M059J (cell line): ENCODE measurements around a stretch of chr17.

DNA sequence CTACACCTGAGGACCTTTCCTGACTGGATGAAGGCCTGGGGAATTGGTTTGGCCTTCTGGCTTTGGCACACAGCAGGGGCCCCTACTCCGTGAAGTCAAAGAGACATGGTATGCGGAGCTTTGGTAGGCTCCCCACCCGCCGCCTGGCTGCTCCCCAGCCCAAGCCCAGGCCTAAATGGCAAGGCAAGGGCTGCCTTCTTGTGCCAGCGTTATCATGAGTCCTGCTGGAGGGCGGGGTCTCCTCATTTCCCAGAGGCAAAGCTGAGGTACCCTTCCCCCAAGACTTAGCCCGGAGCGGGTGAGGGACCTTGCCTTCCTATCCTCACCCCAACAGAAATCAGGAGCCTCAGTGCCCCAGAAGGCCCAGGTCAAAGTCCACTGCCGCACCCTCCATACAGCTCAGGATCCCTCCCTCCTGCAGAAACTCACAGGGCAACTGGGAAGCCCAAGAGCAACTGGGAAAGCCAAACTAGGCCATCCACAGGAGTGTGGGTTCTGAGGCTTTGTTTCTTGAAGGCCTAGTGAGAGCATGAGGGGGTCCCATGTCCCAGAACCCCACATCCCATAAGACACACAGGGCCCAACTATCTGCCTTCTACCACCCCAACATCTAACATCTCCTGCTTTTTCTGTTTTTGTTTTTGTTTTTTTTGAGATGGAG lies 9.4 kb downstream of the PGAP3 start:
- RAMPAGE, long total RNA, result no peak

- RAMPAGE, long total RNA, result no peak
Observed at GRCh38 chr17:39695999-39696548, 3.8 kb upstream of the ERBB2 start.

DNA sequence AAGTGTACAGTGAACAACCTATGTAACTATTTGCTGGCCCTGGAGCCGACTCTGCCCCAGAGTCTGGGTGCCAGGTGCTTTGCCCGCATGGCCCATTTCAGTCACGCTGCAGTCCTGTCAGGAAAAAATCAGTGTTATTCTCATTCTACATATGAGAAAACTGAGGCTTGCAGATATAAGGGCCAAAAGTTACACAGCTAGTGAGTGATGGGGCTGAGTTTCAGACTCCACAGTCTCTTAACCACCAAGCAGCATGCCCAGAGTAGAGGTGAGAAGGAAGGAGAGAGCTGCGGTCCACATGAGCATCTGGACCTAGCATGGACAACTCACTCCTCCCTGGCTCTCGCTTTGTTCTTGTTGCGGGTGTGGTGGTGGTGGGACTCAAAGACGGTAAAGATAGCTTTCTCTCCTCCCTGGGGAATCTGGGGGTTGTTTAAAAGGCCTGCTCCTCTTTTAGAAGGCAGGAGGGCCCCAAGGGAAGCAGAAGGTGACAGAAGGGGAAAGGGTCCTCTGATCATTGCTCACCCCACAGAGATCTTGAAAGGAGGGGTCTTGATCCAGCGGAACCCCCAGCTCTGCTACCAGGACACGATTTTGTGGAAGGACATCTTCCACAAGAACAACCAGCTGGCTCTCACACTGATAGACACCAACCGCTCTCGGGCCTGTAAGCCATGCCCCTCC lies 9.1 kb downstream of the ERBB2 start:
- RAMPAGE, long total RNA, result no peak

DNA sequence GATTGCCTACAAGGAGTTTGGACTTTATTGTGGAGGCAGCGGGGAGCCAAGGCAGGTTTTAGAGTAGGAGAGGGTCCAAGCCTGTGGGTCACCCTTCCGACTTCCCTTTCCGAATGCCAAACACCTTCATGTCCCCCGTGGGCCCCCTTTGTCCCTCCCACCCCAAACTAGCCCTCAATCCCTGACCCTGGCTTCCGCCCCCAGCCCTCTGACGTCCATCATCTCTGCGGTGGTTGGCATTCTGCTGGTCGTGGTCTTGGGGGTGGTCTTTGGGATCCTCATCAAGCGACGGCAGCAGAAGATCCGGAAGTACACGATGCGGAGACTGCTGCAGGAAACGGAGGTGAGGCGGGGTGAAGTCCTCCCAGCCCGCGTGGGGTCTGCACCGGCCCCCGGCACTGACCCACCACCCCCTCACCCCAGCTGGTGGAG lies 7.2 kb downstream of the MIEN1 start:
- RAMPAGE, long total RNA, result no peak

GRCh38 chr17:39738059-39738500 lies 342 bp downstream of the GRB7 start:
- RAMPAGE, long total RNA, result no peak

DNA sequence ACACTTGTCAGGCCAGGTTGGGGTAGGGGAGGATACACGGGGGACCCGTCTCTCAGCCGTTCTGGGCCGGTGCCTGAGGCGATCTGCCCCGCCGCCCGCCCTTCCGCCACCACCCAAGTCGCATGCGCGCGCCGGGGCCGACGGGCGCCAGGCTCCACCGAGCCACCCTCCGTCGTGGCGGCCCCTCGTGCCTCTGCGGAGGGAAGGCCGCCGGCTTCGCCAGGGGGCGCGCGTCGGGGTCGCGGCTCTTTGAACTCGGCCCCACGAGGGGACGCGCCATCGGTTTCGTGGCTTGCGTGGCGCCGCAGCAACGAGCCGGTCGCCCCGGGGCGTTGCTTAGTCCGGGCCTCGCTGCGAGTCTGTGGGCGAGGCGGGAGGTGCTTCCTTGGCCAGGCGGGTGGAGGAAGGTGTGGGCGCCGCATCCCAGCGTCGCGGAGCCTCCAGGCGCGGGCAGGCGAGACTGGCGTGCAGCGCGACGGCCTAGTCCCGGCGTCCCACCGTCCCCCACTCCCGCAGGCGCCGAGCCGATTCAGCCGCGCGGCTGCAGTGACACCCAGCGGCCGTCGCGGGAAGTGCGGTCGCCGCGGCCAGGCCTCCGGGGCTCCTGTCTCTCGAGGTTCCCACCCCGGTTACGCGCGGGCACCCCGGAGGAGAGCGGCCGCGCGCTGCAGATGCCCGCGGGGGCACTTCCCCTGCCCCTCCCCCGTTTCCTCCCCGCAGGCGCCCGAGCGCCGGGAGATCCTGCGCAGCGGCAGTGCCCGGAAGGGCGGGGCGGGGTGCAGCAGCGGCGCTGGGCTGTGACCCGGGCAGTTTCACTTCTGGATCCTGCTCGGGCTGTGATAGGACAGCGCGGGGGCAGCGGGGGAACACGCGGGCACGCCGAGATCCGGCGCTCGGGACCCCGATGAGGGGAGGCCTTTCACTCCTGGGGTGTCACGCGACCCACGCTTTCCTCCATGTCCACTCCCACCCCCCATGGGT lies 16.4 kb downstream of the GRB7 start:
- RAMPAGE, long total RNA, result no peak

- RAMPAGE, long total RNA, result no peak
Observed at GRCh38 chr17:39755143-39755420, 17.3 kb downstream of the GRB7 start.

DNA sequence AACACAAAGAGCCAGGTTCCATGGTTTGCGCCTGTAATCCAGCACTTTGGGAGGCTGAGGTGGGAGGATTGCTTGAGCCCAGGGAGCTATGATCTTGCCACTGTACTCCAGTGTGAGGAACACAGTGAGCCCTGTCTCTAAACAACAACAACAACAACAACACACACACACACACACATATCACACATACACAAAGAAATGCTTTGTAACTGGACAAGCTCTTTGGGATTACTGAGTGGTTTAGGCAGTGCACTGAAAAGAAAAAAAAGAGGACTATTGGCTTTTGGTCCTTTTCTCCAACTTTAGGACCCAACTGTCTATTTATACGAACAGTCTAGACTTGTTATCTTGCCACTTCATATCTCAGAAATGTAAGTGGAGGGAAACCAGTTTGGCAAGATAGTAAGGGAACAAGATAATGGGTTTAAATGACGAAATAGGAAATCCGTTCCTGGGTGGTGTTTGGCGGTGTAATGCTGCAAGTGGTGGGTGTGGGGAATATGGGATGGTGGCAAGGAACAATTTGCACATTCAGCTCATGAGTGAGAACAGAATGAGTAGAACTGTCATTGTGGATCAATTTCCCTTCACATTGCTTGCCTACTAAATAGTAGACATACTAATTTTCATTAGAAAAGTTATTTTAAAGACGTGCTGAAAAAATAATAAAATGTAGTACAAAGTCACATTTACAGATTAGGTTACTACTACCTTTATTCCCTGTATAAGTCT lies 44.7 kb downstream of the GRB7 start:
- RAMPAGE, long total RNA, result no peak

GRCh38 chr17:39917641-39917969 lies 830 bp downstream of the GSDMB start:
- RAMPAGE, long total RNA, result no peak

DNA sequence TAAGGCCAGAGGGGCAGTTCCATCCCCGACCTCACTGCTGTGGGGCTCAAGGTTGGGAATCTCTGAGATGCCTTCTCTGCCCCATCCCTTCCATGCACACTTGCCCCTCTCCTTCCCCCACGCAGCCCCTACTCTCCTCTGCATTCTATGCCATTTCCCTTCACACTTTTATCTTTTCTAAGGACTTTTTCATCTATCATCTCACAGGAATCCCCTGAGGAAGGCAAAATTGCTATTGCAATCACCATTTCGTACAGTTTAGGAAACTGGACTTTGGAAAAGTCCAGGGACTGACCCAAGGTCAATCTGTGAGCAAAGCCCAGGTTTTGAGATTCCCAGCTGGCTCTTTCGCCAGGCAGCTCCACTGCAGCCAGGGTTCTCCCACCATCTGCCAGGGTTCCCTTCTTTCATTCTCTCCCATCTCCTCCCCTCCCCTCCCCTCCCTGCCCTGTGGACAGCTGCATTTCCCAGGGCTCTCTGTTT lies 12.1 kb upstream of the GSDMA start:
- RAMPAGE, long total RNA, result no peak

GRCh38 chr17:39982111-39982416 lies 1.5 kb downstream of the PSMD3 start:
- RAMPAGE, long total RNA, result no peak

GRCh38 chr17:39992907-39993529 lies 12.4 kb downstream of the PSMD3 start:
- RAMPAGE, long total RNA, result no peak

DNA sequence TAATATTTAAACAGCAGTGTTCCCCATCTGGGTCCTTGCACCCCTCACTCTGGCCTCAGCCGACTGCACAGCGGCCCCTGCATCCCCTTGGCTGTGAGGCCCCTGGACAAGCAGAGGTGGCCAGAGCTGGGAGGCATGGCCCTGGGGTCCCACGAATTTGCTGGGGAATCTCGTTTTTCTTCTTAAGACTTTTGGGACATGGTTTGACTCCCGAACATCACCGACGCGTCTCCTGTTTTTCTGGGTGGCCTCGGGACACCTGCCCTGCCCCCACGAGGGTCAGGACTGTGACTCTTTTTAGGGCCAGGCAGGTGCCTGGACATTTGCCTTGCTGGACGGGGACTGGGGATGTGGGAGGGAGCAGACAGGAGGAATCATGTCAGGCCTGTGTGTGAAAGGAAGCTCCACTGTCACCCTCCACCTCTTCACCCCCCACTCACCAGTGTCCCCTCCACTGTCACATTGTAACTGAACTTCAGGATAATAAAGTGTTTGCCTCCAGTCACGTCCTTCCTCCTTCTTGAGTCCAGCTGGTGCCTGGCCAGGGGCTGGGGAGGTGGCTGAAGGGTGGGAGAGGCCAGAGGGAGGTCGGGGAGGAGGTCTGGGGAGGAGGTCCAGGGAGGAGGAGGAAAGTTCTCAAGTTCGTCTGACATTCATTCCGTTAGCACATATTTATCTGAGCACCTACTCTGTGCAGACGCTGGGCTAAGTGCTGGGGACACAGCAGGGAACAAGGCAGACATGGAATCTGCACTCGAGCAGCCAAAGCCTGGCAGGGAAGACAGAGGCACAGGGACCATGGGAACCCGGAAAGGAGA lies 2.3 kb downstream of the CSF3 start:
- RAMPAGE, long total RNA, result no peak

GRCh38 chr17:40019160-40019919 lies 4.1 kb downstream of the CSF3 start:
- RAMPAGE, long total RNA, result no peak

- RAMPAGE, long total RNA, result no peak
Observed at GRCh38 chr17:40091369-40092341, 8.7 kb downstream of the NR1D1 start.

DNA sequence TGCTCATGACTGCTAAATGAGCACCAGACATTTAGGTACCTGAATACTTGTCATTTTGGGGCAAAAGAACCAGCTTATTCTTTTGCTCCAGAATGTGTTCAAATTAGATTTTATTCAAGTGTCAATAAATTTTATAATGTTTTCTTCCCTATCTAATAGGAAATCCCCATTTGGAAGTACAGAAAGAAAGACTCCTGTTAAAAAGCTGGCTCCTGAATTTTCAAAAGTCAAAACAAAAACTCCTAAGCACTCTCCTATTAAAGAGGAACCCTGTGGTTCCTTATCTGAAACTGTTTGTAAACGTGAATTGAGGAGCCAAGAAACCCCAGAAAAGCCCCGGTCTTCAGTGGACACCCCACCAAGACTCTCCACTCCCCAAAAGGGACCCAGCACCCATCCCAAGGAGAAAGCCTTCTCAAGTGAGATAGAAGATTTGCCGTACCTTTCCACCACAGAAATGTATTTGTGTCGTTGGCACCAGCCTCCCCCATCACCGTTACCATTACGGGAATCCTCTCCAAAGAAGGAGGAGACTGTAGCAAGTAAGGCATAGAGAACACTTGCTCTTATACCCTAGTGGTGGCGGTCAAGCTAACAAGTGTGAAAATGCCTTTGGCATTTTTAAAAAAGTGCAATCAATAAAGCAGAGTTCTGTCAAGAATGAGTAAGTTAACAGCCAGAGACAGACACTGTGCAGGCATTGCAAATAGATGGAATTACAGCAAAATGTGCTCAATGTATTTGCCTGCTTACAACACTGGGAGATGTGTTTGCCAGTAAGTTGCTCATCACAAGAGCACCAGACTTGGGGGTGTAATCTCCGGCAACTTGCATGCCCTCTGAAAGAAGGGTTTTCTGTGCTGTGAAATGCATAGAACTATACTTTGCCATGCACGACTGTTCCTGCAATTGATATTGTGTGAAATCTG lies 7.6 kb downstream of the MSL1 start:
- RAMPAGE, long total RNA, result no peak

GRCh38 chr17:40190994-40191952 lies 14.0 kb downstream of the RAPGEFL1 start:
- RAMPAGE, long total RNA, result no peak

- RAMPAGE, long total RNA, result no peak
Observed at GRCh38 chr17:40283953-40284831, 3.5 kb upstream of the CDC6 start.

DNA sequence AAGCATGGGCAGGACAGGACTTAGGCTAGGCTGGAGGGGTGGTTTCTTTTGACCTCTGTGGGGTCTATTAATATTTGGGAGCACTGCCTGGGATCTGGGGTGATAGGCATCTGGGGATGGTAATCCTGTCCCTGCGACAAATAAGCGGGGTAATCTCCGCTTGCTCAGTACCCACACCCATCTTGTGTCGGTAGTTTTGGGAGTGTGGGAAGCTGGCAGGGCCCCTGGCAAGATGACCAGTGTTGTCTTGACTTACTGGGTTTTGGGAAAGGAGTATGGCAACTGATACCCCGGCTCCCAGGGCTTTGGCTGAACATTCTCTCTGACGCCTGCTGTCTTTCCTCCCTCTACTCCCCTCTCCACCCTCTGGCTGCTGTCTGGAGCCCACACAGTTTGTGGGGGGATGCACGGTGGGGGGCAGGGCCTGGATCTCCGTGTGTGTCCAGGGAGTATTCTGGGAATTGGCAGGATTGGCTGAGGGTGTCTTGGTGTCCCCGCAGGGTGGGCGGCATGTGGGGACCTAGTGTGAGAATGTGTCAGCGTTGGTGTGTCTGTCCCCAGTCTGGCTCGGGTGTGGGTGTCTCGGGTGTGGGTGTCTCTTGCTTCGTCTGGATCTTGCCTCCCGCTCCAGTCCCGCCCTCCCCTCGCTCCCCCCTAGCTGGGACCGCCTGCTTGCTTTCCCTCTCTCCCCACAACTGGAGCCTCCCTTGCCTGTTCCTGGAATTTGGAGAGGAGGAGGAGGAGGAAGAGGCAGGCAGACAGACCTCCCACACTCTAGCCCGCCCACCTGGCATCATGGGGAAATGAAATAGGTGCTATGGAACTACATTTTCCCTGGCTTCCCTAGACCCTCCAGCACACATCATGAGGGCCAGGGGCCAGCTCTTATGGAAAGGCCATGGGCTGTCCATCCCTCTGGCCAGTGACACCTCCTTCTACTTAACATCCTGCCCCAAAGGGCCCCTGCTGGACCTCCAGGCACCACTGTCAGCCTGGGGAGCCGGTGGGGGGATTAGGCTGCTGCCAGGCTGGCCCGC lies 12.0 kb downstream of the RARA start:
- RAMPAGE, long total RNA, result no peak

DNA sequence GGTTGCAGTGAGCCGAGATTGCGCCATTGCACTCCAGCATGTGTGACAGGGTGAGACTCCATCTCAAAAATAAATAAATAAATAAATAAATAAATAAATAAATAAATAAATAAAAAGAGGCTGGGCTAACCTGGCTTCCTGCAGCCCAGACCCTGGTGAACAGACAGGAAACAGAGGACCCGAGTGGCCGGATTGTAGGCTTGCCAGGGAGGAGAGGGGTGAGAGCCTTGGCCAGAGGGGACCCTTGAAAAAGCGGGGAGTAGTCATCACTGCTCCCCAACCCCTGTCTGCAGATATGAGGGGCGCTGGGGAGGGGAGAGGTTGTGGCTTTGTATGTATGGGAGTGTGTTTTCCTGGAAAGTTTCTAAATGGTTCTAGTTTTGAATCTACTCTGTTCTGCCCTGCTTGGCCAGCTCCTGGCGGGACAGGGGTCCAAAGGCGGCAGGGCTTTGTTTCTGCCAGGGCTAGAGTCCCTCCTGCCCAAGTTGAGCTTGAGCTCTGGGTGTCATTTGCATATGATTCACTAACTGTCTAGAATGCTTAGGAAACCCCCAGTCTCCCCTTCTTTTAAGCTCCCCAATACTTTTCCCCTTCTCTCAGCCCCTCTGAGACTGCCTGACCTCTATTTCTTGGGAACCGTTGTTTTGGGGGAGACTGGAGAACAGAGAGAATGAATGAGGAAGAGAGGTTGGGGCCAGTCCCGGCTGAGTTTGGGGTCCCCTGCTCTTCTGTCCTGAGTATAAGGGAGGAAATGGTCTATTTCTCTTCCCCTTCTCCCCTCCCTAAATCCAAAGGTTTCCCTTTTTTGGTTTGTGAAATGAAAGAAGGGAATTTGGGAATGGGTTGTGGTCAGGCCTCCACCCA lies 16.4 kb downstream of the RARA start:
- RAMPAGE, long total RNA, result no peak